ENCODE data around the gene NR1H3.

DNA sequence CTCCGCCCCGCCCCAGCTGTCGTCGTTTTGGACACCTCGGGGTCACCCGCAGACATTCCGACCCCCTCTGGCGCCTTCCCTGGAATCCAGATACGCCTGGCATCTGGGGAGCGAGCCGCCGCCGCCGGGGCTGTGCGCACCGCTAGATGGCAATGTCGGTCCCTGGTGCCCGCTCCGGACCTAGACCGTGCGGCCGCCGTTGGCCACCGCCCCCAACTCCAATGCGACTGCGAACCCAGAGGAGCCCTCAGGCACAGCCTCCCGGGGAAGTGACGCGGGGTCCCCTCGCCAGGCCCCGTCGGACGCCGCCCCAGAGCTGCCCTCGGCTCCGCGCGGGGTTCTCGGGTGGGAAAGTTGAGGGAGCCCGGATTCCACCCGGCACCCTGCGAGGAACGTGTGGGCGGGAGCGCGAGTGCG is 2.1 kb downstream of the CHRM4 start:
- RRBS: 2% methylated on average over 21 of the region's 47 CpGs

DNA sequence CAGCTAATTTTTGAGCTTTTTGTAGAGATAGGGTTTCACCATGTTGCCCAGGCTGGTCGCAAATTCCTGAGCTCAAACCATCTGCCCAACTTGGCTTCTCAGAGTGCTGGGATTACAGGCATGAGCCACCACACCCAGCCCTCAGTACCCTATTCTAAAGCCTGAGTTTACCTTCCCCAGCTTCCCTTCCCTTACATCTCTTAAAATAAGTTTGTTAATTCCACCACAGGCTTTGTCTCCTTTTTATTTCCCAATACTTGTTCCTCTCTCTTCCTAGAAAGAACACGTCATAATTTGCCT is 59.0 kb downstream of the AMBRA1 start:
- RRBS: no CpG with 5 or more reads among the region's 2 CpGs

GRCh38 chr11:46560323-46560729 is 33.5 kb downstream of the AMBRA1 start:
- RRBS: no CpG with 5 or more reads among the region's 4 CpGs

DNA sequence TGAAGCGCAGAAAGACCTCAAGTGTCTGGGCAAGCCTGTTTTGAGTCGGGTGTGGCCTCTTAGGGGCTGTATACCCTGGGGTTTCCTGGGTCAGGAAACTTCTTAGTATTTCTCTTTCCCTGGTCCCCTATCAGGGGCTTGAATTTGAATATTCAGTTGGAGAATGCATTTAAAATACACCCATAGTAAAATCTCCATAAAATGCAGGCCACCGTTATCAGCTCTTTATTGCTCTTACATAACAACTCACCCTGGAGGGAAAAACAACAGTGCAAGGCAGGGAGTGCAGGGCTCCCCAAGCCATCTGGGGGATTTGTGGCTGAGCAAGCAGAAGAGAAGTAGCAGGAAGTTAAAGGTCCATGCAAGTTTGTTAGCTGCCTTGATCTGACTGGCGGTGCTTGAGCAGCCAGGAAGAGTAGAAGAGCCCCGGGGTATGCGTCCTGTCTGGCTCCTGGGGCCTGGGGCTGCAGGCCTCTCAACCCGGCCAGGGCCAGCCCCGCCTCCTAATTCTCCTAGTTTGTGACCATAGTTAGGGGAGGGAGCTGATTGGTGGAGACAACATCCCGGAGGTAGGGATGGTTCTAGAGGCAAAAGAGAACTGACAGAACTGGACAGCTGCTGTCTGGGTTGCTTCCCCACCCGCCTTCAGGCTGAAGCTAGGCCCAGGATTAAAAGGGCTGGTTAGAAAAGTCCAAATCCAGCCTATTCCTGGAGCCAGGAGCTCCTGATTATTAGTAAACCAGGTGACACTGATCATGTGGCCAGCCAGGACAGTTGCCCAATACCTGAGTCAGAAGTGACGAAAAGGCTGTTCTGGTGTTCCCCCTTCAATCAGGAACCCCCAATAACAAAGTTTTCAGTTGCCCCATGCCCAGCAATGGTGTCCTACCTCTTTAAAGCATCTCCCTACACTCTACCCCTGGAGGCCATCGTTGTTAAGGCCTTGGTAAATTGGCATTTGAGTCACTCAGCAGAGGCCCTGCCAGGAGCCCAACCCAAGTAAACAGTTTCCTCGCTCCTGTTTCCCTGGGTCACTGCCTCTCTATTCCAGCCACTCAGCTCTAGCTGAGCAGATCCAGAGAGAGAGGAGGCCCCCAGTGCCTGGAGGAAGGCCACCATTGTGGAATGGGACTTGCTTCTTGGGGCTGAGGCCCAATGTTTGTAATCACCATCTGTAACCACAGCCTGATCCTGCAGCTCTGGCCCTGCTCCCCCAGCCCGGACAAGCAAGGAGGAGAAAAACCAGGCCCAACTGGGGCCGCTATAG is 25.4 kb downstream of the ARHGAP1 start:
- RRBS: 35% methylated on average over 5 of the region's 15 CpGs

DNA sequence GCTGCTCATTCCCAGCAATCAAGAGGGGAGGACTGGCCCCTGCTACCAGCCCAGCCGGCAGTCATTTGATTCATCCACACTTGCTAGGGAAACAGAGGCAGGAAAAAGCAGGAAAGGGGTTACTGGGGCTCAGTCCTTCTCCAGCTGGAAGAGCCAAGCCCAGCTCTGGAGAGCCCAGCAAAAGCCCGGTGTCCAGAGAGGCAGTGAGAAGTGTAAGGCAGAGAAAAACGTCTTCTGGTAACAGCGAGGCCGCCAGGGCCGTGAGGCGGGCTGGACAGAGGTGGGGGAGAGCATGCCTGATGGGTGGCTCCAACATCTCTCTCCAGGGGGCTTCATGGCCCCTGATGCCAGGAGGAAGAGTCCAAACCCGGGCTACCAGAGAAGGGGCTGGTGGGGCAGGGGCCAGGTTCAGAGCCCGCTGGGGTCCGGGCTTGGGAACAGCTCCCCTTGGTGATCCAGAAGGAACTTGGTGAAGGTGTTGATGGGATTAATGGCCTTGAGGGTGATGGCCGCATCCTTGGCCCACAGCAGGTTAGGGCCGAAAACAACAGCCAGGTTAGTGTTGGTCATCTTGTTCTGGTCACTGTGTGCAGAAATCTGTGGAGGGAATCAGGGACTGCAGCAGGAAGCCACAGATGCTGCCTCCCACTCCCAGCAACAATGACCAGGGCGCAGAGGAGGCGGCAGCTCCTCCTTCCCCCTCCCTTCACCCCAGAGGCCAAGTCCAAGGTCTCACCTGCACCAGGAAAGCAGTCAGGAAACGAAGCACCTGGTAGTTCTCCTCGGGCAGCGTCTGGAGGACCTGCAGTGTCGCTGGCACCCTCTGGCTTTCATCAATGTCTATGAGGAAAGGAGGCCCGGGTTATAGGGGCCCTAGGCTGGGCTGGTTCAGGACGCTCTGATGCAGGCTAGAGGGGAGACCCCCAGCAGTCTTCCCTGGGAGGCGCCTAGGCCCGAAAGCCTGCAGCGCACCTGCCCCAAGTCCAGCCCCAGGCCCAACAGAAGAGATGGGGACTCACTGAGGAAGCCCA is 21.5 kb downstream of the ARHGAP1 start:
- RRBS: 98% methylated on average over 3 of the region's 23 CpGs

GRCh38 chr11:47118867-47119367 is 57.8 kb downstream of the ARFGAP2 start:
- RRBS: no CpG with 5 or more reads among the region's 13 CpGs

DNA sequence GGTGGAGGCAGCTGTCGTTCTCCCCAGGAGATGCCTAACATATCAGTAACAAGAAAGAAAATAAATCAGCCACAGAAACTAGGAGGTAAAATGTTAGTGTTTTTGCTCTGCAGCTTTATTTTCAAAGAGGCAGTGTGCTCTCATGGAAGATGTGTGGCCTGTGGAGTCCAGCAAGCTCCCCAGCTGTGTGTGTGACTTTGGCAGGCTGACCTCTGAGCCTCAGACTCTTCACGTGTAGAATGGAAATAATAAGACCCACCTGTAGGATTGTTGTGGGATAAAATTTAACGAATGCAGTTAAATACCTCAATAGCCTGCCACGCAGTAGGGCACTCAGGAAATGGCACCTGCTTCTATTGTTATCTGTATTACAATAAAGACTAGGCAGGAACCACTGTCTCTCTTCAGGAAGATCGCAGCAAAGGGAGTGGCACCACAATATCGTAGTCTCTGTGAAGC is 23.3 kb downstream of the ARFGAP2 start:
- RRBS: no CpG with 5 or more reads among the region's 6 CpGs

DNA sequence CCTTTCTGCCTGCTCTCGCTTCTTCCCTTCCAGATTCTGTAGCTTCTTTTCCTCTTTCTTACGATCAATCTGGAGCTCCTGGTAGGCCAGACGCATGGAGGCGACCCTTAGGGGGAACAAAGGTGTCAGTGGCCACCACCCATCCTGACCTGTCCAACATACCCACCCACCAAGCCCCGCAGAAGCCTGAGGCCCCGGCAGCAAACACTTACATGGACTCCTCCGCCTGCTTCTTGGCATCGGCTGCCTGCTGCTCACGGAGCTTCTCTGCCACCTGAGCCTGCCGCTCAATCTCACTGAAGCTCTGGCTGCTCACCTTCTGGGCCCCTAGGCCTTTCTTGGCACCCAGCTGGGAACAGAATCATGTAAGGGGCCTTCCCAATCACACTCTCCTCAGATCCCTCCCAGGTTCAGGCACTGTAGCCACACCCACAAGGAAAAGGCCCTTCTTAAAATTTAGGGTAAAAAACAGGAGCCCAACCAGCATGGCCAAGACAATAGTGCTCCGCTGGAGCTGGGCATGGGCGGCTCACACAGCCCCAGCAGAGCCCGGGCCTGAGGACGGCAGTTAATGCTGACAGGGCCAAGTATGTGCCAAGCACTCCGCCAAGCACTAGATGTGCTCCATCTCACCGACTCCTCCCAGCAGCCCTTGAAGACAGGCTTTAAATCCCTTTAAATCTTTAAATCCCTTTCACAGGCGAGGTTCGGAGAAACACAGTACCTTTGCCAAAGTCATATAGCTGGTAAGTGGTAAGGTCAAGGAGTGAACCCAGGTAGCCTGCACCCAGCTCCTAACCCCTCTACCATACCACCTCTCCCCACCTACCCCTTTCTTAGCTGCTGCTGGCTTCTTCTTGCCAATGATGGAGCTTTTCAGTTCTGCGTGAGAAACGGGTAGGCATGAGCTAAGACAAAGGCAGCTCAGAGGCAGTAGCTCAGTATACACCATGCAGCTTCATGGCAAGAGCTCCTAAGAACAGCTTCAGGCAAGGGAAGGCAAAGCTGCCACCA is 4.9 kb downstream of the ARFGAP2 start:
- RRBS: no CpG with 5 or more reads among the region's 20 CpGs

- RRBS: under 1% methylated on average over 5 of the region's 16 CpGs
Observed at GRCh38 chr11:47213998-47214517, 716 bp upstream of the DDB2 start.

DNA sequence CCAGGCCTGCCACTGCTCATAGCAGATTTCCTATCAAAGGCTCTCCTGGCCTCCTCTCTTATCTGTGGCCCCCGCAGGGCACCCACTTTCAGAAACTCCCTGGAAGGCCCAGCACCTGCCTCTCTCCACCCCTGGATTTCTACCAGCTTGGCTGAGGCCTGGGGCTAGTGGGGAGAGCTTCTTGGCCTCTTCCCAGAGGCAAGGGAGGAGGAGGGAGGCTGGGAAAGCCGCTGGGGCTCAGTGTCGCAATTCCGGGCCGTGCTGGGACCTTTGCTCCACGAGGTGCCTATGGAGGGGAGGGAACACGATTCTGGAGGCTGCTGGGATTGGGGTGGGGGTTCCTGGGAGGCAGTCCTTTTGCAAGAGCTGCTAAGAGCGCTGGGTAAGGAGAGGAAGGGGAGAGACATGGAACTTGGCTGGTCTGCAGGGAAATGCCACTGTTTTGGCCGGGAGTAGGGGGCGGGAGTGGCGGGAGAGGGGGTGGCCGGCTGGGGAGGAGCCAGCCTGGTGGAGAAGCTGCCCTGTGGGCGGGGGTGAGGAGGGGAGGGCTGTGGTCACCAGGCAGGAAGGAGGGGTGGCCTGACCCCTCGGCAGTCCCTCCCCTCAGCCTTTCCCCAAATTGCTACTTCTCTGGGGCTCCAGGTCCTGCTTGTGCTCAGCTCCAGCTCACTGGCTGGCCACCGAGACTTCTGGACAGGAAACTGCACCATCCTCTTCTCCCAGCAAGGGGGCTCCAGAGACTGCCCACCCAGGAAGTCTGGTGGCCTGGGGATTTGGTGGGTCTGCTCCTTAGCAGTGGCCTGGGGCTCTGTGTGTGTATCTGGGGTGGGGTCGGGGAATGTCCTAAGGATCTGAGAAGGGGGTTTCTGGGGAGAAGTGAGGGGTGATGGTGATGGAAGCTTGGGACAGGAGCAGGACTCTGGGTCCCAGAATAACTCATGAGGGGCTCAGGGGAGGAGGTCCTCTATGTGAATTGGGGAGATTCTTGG is at the start of gene NR1H3:
Gene NR1H3 (plus strand): TSS at position 643 of the 989 bp plus-strand sequence.
- RRBS: no CpG with 5 or more reads among the region's 16 CpGs

- RRBS: no CpG with 5 or more reads among the region's 10 CpGs
Observed at GRCh38 chr11:47268759-47269263, 11.0 kb downstream of the NR1H3 start.

DNA sequence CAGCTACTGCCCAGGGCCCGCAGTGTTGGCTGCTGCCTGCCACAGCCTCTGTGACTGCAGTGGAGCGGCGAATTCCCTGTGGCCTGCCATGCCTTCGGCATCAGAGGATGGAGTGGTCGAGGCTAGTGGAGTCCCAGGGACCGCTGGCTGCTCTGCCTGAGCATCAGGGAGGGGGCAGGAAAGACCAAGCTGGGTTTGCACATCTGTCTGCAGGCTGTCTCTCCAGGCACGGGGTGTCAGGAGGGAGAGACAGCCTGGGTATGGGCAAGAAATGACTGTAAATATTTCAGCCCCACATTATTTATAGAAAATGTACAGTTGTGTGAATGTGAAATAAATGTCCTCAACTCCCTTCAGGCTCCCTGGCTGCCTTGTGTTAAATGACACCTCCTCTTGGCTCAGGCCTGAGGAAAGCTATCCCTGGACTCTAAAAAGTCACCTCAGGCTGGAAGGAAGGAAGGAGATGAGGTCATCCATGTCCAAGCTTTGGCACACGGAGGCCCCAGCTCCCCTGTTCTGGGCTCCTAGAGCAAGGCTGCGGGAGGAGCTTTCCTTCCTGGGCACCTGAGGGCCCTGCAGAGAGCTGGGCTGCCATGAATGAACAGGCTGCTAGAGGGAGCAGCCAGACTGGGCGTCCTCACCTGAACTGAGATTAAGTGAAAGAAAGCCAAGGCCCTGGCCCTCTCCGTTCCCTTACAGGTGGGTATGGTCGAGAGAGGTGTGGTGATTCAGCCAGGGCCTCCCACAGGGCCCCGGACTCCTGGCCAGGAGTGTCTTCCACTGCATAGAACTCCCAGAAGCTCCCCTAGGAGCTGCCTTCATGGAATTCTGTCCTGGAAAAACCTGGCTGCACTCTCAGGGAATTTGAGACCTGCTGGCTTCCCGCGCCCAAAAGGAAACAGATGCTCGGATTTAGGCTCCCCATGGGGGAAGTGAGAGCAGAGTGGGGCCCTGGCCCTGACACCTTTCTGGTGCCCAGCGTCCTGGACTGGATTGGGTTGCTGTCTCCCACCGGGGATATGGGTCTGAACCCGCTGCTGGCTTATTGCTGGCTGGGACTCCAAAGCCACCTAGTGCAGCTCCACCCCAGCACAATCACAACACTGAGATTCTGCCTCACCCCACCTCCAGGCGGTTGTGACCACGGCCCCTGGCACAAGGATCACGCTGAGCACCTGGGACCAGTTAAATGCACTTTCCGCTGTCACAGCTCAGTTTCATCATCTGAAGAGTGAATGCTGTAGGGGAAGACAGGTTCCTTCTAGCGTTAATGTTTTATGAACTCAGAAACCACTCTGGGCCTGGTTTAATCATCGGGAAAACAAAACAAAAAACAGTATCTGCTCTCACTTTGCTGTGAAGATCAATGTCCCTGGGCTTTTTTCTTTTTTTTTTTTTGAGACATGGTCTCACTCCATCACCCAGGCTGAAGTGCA is 22.3 kb downstream of the MYBPC3 start:
- RRBS: no CpG with 5 or more reads among the region's 25 CpGs

GRCh38 chr11:47365059-47365495 is 12.6 kb upstream of the MYBPC3 start:
- RRBS: no CpG with 5 or more reads among the region's 5 CpGs

DNA sequence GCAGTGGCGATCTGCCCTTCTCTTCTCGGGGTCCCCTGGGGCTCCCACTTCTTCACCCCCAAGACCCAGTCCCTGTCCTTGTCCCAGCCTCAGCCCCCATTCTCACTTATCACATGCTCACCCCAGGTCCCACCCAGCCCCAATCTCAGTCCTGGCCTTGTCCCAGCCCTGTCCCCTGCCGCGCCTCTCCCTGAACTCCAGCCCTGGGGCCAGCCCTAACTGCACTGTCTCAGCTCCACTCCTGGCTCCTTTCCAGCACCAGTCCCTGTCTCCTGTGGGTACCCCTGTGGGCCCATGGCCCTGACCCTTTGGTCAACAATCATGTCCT is 902 bp downstream of the SPI1 start:
- RRBS: no CpG with 5 or more reads among the region's 4 CpGs

GRCh38 chr11:47577493-47578298 is 1.1 kb downstream of the KBTBD4 start:
- RRBS: 40% methylated on average over 3 of the region's 18 CpGs

- RRBS: no CpG with 5 or more reads among the region's 2 CpGs
Observed at GRCh38 chr11:47765080-47765498, 2.1 kb downstream of the FNBP4 start.

GRCh38 chr11:47842119-47842852 is 5.9 kb downstream of the NUP160 start:
- RRBS: no CpG with 5 or more reads among the region's 7 CpGs

- RRBS: no CpG with 5 or more reads among the region's 5 CpGs
Observed at GRCh38 chr11:47924154-47924409, 56.3 kb upstream of the PTPRJ start.

DNA sequence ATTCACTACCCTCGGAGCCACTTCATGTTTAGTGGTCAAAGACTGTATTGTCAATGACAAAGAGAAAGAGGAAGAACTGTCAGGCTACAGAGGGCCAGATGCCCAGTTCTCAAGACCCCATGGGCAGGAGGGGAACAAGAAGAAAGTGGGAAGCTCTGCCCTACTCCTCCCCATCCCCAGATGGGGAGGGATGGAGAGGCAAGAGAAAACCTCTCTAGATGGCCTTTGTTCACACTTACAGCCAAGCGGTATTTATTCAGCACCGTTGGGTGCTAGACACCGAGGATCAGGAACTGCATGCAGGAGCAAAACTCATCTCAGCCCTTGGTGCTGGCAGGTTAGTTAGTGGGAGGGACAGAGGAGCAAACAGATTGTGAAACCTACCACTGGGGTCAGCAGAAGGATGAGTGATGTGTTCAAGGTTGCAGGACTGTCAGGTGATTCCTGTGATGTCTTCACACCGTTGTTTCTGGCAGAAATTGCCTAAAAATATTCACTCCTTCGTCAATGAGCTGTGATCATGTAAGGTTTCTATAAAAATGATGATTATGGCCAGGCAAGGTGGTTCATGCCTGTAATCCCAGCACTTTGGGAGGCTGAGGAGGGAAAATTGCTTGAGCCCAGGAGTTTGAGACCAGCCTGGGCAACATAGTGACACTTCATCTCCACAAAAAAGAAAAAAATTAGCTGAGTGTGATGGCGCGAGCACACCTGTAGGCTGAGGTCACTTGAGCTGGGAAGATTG is 38.2 kb upstream of the PTPRJ start:
- RRBS: no CpG with 5 or more reads among the region's 8 CpGs

DNA sequence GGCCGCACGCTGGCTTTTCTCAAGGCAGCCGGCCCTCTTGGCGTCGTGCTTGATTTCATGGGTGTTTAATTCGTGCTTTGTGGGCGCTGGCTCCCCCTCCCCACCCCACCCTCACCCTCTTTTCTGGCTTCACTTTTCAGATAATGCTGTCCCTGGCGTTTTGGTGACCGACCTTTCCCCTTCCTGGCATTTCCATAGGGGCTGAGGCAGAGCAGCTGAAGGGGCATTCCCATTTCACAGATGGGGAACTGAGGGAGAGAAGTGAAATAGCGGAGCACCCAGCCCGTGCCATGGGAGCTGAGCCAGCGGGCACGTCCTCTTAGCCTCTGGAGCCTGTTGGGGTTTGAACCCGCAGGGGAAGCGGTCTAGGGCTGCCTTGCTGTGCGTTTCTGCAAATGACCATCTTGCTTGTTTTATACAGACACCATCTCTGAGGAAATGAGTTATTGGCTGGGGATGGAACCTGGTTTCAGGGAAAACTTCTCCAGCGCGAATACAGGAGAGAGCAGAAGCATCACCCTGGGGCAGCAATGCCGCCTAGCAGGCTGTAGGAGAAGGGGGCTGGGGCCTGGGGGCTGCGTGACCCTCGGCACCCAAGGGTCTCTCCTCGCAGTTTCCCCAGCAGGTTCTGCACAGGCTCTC is 1.3 kb downstream of the PTPRJ start:
- RRBS: 24% methylated on average over 3 of the region's 22 CpGs

Measured in epidermal melanocyte (primary cell).